HT1080 (cell line): ENCODE data around the genes ATR and AGTR1.

DNA sequence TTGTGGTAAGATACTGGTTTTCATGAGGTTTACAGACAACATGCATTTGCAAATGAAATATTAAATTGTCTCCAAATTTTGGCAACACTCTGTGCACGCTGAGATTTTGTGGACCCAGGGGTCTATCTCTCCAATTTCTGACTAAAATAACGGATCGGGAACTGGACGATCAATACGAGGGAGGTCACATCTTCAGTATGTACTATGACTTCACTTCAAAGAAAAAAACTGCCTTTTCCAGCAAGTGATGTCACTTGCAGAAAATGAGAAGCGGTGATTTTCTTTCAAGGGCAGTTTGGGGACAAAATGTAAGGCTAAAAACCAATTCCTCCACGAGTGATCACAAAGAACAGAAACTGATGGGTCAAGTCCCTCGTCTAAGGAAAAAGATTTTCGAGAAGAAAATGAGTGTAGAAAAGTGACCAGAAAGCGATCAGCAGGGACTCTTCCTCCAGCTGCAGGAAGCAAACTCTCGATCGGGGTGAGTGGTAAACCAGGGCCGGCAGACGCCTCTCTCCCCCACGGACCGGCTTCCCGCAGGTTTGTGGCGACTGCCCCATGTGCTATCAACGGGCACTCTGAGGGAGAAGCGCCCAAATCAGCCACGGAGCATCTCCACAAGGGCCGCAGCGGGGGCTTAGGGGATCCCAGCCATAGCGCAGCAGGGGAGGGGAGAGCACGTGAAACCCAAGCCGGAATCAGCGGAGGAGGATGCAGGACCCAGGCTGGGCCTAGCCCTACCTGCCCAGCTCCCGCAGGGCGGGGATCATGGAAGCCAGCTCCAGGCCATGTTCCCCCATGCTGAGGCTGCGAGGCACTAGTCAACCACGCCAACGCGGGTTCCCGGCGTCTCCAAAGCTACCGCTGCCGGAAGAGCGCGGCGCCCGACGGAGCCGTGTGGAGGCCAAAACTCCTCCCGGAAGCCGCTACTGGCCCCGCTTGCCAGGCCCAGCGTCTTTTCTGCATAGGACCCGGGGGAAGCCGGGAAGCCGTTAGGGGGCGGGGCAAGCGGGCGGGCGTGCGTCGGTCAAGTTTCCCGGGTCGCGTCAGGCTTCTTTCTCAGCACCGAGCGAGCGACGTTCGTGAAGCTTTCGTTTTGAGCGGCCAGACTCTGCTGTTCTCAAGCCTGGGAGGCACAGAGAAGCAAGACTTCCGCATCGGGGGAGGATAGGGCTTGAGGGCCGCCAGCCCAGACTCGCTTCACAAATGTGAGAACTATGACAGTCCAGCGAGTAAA, at the start of gene ATR:
TSS of gene ATR (minus strand) at position 829 of the 1,237 bp plus-strand sequence.
RAMPAGE:
- cytosol, long total RNA = no peak
- long total RNA = no peak
- nucleus, long total RNA = start-site peak on the minus strand centred at position 853 of the sequence, 49 bp wide, 198 and 126 reads in 2 replicates

RAMPAGE:
- cytosol, long total RNA = no peak
- long total RNA = no peak
- nucleus, long total RNA = no peak
These were observed 34.6 kb upstream of the CHST2 start for GRCh38 chr3:143084881-143085502.

GRCh38 chr3:143302525-143303118, 183.1 kb downstream of the CHST2 start:
RAMPAGE:
- cytosol, long total RNA = no peak
- long total RNA = no peak
- nucleus, long total RNA = no peak

DNA sequence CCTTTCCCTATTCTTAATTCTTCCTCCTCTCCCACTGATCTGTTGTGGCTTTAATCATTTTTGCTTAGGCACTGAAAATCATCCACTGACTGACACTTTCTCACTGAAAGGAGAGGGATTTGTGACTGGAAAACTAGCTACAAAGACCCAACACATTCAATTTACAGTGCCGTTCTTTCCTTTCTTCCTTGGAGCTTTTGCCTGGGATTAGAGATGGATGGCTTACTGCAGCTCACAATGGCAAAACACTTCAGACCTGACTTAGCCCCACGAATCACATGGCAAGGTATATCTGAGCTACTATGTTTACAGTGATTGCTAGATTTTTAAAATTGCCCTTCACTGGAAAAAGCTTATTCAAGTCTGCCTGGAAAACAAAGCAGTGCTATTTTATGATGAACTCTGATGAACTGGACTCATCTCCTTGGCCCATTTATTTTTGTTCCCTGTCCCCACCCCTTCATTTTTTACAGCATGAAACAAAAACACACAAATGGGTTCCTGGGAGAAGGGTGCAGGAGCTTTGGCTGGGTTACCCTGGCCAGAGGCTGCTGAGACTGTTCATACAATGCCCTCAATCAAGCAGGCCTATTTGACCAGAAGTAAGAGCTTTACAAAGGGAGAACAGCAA, 243.1 kb downstream of the CHST2 start:
RAMPAGE:
- cytosol, long total RNA = no peak
- long total RNA = no peak
- nucleus, long total RNA = no peak

DNA sequence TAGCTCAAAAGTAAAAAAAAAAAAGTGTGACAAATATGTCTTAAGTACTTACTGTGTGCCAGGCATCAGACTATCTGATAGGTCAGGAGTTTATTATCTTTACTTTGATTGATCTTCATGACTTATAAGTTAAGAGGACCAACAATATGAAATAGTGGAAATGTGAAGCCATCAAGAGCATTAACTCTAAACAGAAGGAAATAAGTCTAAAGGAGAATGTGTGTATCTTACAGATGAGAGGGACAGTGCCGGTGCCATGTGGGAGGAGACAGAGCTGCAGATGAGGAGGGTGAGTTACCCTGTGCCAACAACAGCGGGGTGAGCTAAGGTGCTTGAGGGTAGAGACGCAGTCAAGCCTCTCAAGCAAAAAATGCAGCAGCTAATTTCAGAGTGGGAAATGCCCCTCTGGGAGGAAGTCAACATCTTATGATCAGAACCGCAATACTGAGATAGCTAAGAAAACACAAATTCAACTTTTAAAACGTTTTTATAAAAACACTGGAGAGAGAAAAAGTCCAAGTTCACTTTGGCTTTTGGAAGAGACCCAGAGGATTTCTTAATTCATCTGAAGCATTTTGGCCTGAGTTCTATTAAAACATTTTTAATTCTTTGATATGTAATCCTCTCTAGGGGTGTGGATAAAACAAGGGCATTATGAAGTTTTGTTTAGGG, 319.3 kb downstream of the SLC9A9 start:
RAMPAGE:
- cytosol, long total RNA = no peak
- long total RNA = no peak
- nucleus, long total RNA = no peak

DNA sequence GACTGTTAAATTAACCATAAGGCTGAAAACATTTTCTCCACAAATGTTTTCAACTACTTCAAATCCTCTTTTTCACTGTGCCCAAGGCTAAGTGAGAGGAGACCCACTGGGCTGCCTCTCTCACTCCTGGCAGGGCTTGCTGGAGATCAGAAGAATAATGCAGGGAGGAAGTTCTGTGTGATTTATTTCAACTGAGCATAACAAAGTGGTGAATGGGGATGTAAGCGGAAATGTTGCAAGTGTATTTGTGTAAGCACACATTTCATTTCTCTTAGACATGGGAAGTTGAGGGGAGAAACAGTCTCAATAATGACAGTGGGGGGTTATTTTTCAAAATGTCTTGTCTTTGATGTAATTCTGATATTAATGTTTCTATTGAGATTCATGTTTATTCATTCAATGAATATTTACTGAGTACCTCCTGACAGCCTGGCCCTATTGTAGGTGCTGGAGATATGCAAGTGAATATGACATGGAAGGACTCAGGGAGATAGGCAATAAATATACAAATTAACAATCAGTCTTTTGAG, 247.4 kb downstream of the SLC9A9 start:
RAMPAGE:
- cytosol, long total RNA = no peak
- long total RNA = no peak
- nucleus, long total RNA = no peak

DNA sequence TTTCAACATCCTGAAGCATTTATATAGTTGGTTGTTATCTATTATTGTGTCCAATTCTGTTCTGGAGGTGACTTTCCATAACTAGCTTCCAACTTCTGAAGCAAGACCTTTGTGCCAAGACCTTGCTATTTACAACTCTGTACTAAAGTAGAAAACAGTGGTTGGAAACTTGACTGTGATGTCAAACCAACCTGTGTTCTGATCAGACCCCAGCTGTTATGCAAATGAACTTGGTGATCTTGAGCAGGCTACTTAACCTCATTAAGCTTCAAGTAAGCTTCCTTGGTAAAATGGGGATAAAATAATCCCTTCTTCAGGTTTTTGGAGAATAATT, 178.8 kb downstream of the SLC9A9 start:
RAMPAGE:
- cytosol, long total RNA = no peak
- long total RNA = no peak
- nucleus, long total RNA = no peak

DNA sequence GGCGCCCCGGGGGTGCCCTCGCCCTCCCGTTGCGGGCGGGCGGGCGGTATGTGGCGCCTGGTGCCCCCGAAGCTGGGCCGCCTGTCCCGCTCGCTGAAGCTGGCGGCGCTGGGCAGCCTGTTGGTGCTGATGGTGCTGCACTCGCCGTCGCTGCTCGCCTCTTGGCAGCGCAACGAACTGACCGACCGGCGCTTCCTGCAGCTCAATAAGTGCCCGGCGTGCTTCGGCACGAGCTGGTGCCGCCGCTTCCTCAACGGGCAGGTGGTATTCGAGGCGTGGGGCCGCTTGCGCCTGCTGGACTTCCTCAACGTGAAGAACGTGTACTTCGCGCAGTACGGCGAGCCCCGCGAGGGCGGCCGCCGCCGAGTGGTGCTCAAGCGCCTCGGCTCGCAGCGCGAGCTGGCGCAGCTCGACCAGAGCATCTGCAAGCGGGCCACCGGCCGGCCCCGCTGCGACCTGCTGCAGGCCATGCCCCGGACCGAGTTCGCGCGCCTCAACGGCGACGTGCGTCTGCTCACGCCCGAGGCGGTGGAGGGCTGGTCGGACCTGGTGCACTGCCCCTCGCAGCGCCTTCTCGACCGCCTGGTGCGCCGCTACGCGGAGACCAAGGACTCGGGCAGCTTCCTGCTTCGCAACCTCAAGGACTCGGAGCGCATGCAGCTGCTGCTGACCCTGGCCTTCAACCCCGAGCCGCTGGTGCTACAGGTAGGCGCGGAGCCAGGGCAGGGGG, 827 bp downstream of the DIPK2A start:
RAMPAGE:
- cytosol, long total RNA = no peak
- long total RNA = no peak
- nucleus, long total RNA = no peak

GRCh38 chr3:145436312-145436793, 724.6 kb downstream of the PLOD2 start:
RAMPAGE:
- cytosol, long total RNA = no peak
- long total RNA = no peak
- nucleus, long total RNA = no peak

DNA sequence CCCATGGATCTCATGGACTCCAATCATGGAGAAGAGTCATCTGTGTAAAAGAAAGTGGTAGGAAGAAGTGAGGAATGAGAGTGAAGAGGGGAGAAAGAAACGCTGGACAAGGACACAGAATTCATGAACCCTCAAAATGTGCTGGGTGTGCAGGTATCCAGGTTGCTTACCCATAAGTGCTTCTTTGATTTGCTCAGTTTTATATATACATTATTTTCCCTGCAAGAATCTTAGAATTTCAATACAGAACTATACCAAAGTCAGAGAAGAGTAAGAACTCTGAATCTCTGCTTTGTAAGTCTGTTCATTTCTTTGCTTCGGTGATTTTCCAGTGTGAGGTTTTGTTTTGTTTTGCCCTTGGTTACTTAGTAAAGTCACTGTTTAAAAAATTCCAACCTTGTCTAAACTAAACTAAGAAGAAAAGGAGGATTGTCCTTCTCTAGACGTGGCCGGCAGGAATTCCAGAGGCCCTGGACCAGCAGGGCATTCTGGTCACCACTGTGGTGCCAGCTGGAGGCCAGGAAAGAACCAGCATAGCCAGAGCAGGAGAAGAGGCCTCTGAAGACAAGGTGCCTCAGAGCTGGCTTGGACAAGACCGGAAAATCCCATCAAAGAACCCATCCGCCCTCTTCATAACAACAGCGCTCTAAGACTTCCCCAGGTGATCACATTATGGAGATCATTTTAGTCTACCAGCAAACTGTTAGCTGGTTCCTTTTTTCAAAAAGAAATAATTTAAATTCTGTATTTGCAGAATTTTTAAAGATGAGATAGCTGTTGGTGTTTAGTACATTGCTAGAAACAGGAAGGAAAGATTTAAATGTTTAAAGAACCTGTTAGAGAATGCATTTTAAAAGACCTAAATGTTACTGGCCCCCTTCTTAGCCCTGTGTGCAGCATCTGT, 8.2 kb downstream of the PLOD2 start:
RAMPAGE:
- cytosol, long total RNA = no peak
- long total RNA = no peak
- nucleus, long total RNA = no peak

DNA sequence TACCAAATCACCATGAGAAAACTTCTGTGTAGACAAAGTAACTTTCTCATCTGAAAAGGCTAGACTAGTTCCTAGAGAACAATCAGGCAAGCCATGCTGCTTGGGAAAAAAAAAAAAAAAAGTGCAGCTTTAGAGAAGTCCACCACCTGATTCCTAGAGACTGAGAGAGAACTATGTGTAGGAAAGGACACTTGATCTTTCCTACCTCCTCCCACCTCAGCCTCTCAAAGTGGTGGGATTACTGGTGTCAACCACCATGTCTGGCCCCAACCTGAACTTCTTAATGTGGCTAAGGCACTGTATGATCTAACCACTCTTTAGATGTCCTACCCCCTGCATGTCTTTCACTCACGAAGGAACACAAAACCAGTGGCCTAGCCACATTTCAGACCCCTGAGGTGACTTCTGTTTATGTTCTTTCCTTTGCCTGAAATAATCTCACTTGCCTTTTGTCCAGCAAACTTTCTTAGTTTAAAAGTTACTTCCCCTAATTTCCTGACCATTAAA, 34.3 kb downstream of the PLSCR1 start:
RAMPAGE:
- cytosol, long total RNA = no peak
- long total RNA = no peak
- nucleus, long total RNA = no peak

RAMPAGE:
- cytosol, long total RNA = no peak
- long total RNA = no peak
- nucleus, long total RNA = no peak
These were observed 32.9 kb downstream of the PLSCR1 start for GRCh38 chr3:146511259-146512144.

DNA sequence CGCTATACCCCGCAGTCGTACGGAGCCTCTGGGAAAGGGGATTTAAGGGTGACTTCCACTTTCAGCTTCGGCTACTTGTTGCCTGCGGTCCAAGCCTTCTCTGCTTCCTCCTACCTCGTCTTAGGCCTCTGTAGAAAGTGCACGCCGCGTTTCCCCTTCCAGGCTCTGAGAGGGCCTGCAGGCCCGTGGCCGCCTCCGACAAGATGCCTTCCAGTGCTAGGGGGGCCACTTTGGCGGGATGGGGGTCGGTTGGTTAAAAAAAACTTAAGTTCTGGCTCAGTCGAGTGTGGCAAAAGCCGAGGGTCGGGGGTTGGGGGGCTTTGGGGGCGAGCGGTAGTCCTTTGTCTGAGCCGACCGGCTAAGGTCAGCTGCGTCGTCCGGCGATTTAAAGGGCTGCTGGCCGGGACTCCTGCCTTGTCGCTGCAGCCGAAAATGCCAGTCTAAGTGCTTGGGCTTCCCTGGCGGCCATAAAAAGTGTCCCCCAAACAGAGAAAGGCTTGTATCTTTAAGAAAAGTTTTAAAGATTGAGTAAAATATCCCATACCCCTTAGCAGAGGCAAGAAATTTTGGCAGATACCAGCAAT, 8.0 kb downstream of the ZIC4 start:
RAMPAGE:
- cytosol, long total RNA = no peak
- long total RNA = no peak
- nucleus, long total RNA = no peak

DNA sequence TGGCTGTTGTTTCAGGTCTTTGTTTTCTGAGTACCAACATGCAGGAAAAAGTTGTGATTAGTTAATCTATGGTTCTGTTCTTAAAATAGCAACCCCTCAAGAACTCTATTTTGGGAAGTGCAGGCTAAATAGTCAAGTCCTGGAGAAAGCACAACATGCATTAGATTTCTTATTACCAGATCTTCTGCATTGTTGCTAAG, 304.6 kb downstream of the ZIC1 start:
RAMPAGE:
- cytosol, long total RNA = no peak
- long total RNA = no peak
- nucleus, long total RNA = no peak

DNA sequence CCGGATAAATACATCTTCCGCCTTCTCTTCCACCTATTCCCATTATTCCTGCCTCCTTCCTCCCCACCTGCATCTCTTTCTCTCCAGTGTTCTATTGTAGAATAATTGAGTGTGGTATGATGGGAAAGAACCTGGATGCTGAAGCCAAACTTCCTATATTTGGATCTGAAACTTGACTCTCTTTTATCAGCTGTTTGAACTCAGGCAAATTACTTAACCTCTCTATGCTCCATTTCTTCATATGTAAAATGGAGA, 323.1 kb downstream of the ZIC1 start:
RAMPAGE:
- cytosol, long total RNA = no peak
- long total RNA = no peak
- nucleus, long total RNA = no peak

DNA sequence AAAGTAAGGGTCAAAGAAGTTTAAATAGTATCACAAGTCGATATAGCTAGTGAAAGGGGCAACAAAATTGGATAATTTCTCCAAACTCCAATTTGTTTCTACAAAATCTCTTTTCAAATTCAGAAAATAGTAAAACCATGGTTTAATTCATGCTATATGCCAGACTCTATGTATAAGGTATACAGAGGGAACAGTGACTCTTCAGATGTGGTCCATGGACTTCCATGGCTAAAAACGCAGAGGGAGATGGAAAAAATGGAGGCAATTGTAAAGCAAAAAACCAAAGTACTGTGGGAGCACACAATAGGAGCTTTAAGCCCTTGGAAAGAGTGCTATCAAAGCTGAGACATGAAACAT, 264.7 kb upstream of the AGTR1 start:
RAMPAGE:
- cytosol, long total RNA = no peak
- long total RNA = no peak
- nucleus, long total RNA = no peak

GRCh38 chr3:148697329-148698334, at the start of gene AGTR1:
AGTR1 (plus strand) TSS chr3:148697903.
RAMPAGE:
- cytosol, long total RNA = no peak
- long total RNA = no peak
- nucleus, long total RNA = no peak

DNA sequence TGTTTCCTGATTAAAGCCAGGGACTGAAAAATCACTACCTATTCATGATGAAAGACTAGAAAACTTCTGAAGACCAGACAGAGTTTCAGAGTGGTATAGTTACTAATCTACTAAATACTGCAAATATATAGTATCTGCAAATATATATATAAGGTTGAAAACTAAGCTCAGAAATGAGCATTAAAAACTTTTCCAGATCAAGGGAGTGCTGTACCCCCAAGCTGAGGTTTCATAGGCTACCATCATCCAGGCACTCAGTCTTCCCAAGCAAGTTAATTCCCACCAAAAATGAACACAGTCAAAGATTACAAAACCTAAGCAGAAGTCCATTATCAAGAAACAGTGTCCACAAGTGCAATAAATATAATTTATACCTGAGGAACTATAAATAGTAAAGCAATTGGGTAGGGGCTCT, 37.4 kb downstream of the AGTR1 start:
RAMPAGE:
- cytosol, long total RNA = no peak
- long total RNA = no peak
- nucleus, long total RNA = no peak

GRCh38 chr3:148790874-148791248, 36.8 kb upstream of the CPB1 start:
RAMPAGE:
- cytosol, long total RNA = no peak
- long total RNA = no peak
- nucleus, long total RNA = no peak

RAMPAGE:
- cytosol, long total RNA = no peak
- long total RNA = no peak
- nucleus, long total RNA = no peak
These were observed 8.4 kb upstream of the CPA3 start for GRCh38 chr3:148856362-148857413.